ENCODE measurements around the genes RPL6 and SLC8B1.

DNA sequence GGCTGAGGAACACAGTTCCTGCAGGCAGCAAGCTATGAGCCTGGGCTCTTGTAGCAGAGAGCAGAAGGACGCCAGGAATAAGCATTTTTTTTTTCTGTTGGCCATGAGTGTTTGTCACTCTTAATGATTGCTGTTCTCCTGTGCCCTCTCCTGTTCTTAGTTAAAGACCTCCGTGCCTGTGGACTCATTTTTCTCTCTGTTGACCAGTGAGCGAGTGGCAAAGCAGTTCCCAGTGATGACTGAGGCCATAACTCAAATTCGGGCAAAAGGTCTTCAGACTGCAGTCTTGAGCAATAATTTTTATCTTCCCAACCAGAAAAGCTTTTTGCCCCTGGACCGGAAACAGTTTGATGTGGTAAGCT lies 19.7 kb downstream of the ACAD10 start:
- RRBS, result no CpG with 5 or more reads among the region's 5 CpGs

GRCh38 chr12:111761108-111761665 lies 5.5 kb upstream of the ALDH2 start:
- RRBS, result no CpG with 5 or more reads among the region's 10 CpGs

DNA sequence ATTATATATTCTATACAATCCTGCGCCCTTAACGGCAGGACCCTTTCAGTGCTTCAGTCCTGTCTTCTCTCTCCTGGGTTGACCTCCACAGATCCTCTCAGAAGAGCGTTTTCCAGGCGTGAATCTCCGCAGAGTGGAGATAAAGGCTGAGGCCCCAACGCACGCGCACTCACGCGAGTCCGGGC lies 353 bp upstream of the MAPKAPK5 start:
- RRBS, result no CpG with 5 or more reads among the region's 11 CpGs

DNA sequence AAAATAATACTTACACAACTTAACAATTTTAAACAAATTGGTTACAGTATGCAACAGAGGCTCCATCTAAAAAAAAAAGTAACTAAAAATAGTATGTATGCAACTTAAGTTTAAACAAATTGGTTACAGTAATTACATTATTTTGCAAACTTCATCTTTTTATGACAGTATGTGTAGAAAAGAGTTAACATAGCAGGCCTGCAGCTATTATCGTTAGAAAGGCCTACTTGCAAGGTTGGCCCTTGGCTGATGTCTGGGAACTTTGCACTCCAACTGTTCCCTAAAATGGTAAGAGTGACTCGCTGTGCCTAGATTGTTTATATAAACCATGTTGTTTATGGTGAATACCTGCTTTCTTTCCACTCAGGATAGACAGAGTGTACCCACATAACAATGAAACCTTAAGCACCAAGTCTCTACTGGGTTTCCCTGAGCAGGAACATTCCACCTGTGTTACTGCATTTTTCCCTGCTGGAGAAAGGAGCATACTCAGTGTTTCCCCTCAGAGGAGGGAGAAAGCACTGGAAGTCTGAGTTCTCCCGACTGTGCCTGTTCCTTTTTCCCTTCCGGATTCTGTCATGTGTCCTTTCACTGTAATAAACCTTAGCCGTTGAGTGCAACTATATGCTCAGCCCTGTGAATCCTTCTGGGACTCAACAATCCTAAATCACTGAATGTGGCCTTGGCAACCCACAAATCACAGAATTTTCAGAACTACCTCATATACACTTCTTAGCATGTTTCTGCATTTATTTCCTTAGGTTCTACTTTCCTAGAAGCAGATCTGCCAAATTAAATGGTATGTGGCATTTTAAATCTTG lies 32.8 kb downstream of the ERP29 start:
- RRBS, result no CpG with 5 or more reads among the region's 5 CpGs

DNA sequence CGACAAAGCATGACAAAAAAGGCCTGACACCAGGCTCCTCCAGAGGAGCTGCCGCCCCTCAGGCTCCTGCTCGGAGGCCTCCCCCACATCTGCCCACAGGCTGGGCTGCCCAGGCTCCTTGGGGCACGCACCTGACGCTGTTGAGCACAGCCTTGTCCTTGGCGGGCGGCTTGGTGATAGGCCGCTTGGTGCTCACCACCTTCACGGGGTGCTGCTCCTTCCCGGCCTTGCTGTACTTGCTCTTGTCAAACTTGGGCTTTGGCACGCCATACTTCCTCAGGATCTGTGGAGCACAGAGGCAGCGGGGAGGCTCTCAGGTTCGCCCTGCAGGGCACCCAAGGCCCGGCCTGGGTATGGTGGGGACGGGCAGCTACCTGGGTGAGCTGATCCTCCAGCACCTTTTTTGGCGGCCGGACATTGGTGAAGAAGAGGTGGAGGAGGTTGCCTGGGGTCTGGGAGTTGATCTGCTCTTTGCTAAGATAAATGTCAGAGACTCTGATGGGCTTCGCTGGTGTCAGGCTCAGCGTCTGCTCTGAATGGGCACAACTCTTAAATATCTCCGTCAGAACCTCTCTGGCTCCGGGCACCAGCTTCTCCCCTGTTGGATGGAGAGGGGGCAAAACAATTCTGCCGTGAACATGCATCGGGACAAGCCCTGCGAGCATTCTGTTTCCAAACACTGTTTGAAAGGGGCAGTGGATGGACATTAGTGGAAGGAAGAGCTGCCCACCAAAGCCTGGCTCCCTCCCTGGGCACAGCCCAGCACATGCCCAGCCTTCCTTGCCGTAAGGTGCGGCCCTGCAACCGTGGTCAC lies 53.6 kb downstream of the TRAFD1 start:
- RRBS, result no CpG with 5 or more reads among the region's 27 CpGs

GRCh38 chr12:112247991-112248655 lies 122.8 kb downstream of the TRAFD1 start:
- RRBS, result no CpG with 5 or more reads among the region's 1 CpG

DNA sequence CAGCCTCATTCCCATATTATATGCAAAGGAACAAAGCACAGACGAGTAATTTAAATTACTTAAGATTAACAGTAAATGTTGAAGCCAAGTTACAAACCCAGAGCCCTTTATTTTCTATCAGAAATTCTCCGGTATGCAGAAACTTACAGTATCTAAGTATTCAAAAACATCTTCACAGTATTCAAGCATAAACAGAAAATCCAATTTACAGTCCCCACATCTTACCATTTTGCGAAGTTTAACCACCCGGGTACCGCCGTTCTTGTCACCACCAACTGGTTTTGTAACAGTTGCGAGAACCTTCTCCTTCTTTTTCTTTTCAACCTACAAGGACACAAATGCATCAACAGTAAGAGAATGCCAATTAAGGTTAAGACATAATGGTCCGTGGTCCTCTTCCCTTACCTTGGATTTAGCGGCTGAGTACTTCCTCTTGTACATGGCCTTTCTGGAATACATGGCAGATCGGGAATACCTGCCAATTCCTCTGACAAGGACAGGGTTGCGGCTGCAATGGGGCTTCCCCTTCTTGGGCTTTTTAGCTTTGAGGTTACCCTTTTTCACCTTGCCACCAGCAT lies 1.3 kb downstream of the RPL6 start:
- RRBS, result 90% methylated on average over 2 of the region's 11 CpGs

GRCh38 chr12:112408742-112410026 lies at the start of gene RPL6:
Gene RPL6 (minus strand): TSS chr12:112409605.
- RRBS, result 0% methylated on average over 2 of the region's 56 CpGs

GRCh38 chr12:112621059-112621307 lies 170.6 kb upstream of the RPH3A start:
- RRBS, result no CpG with 5 or more reads among the region's 8 CpGs

GRCh38 chr12:112972207-112972838 lies 6.0 kb upstream of the OAS2 start:
- RRBS, result no CpG with 5 or more reads among the region's 7 CpGs

DNA sequence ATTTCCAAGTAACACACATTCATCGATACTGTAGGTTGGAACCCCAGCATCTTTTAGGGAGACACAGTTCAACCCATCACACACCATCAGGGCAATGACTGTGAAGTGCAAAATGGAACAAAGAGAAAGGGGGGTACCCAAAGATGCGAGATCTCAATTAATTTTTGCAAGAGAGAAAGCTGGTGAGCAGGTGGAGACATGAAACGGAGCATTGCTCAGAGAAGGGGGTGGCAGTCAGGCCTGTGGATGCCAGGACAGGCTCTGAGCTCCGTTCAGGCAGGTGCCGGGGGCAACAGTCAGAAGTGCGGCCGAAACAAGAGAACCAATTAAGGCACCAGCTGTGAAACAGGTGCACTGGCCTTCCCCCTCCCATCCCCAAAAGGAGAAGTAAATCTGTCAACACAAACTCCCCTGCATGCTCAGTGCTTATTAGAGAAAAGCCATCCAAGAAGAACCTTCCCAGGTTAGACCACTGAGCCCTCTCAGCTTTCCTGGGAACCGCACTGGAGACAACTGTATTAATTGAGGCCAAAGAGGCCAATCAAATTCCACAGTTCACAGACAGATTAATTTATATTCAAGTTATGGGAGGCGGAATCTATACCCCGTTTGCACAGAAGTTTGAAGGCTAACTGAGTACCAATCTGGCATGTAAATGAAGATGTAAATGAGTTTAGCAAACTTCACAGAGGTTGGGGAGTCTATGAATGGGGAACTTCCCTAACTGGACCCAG lies 20.7 kb downstream of the OAS2 start:
- RRBS, result no CpG with 5 or more reads among the region's 10 CpGs

DNA sequence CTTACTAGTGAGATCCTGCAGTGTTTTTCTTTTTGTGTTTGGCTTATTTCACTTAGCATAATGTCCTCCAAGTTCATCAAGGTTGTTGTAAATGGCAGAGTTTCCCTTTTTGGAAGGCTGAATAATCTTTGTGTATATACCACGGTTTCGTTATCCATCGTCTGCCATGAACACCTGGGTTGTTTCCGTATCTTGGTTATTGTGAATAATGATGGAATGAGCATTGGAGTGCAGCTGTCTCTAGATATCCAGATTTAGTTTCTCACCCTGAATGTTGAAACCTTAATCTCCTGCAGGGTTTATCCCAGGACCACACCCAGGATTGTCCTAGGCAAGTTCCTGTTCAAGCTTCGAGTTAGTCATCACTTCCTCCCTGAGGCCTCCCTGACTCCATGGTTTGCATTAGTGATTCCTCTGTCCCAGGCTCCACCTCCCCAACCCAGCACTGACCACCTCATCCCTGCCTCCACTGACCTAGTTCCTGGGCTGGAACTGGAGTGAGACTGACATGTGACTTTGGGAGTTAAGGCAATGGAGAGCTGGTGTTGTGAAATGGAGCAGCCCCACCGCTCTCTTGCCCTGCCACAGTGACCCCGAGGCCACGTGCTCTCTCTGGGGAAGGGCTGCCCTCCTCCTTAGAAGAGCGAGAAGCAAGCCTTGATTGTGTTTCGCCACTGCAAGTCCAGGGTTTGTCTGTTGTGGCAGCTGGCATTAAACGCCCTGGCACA lies 15.9 kb upstream of the DTX1 start:
- RRBS, result no CpG with 5 or more reads among the region's 11 CpGs

DNA sequence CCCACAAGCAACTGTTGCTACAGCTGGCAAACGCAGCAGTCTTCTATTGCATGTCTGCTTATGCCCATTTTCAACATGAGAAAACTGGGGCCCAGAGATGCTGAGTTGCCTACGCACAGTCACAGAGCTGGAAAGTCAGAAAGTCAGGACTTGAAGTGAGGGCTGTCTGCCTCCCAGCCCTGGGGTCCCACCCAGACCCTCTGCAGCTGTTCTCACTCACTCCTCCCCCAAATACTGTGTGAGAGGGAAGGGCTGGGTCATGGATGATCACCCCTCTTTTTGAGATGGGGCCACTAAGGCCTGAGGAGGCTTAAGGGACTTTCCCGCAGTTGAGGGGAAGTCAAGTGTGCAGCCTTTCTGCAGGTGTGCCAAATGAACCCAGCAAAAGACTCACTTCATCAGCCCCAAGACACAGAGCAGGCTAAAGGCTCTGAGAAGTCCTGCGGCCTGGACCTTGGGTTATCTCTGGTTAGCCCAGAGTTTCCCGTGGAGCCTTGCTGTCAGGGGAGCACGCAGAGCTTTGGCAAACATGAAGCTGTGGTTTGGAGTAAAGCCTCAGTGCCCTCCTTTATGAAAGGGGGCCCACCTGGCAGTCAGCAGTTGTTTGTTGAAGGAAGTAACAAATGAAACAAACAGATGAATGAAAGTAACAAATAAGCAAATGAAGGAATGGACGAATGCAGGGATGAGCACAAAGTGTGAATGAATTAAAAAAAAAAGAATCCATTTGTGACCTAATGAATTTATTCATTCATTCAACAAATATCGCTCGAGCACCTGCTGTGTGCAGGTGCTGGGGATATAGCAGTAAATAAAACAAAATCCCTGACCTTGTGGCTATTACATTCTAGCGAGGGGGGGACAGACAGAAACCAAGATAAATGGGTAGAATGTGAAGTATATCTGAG lies 18.8 kb downstream of the DTX1 start:
- RRBS, result no CpG with 5 or more reads among the region's 10 CpGs

GRCh38 chr12:113140739-113141206 lies 5.2 kb upstream of the RASAL1 start:
- RRBS, result no CpG with 5 or more reads among the region's 6 CpGs

- RRBS, result 15% methylated on average over 2 of the region's 27 CpGs
These were observed 3.2 kb downstream of the CFAP73 start for GRCh38 chr12:113152597-113153204.

GRCh38 chr12:113186515-113186983 lies 1.0 kb downstream of the RITA1 start:
- RRBS, result 59% methylated on average over 6 of the region's 16 CpGs

DNA sequence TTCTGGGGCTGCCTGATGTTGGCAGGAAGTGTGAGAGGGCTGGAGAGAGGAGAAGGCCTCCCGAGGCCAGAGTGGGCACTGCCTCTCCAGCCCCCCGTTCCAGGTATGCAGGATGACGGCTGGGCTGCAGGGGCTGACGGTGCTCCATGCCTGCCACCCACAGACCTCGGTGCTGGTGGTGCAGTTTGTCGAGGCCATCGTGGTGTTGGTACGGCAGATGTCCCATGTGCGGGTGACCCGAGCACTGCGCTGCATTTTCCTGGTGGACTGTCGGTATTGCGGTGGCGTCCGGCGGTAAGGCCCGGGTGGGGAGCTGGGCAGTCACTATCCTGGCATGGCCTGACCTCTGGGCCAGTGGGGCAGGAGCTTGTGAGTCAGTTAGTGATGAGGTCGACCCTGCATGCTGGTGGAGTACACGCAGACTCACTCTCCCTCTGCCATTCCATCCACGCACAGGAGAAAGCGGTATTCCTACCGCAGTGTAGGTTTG lies 47.4 kb downstream of the TPCN1 start:
- RRBS, result no CpG with 5 or more reads among the region's 22 CpGs

GRCh38 chr12:113334727-113335598 lies at the start of gene SLC8B1:
Gene SLC8B1 (minus strand): TSS chr12:113335109.
- RRBS, result 2% methylated on average over 18 of the region's 65 CpGs

DNA sequence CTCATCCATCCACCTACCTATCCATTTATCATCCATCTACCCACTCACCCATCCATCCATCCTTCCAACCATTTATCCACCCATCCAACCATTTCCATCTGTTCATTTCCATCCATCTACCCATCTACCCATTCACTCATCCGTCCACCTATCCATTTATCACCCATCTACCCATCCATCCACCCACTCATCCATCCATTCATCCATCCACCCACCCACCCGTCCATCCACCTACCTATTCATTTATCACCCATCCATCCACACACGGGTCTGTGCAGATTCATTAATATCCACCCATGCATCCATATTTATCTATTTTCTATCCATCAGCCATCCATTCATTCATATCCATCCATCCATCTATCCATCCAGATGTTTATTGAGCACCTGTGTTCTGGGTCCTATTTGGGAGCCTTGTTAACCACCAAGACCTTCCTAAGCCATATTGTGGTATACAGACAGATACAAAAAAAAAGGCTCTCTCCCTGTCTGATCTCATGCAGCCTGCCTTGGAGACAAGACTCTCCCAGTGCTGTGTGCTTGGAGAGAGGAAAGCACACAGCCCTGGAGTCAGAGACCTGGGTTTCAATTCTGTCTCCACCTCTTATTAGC lies 12.9 kb downstream of the SDS start:
- RRBS, result no CpG with 5 or more reads among the region's 3 CpGs

DNA sequence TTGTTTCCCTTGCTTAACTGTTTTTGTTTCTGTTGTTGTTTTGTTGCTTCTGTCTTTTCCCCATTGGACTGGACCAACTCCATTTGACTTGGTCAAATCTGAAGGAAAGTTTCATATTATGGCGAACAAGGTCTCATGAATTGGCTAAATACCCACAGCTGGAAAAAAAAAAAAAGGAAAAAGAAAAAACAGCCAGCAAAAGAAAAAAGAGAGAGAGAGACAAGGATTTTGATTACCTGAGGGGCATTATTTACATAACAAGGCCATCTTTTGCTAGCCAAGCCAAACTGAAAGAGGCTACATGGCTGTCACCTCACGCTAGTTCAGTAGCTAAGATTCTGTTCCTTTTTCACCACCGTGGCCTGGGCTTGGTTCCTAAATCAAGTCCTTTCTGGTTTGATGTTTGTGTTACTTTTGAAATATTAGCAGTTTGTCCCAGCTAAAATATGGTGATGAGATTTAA lies 1.9 kb upstream of the SDS start:
- RRBS, result no CpG with 5 or more reads among the region's 3 CpGs

Measured in foreskin fibroblast (primary cell).